SK-MEL-5 (cell line): ENCODE measurements around a stretch of chr10.

DNA sequence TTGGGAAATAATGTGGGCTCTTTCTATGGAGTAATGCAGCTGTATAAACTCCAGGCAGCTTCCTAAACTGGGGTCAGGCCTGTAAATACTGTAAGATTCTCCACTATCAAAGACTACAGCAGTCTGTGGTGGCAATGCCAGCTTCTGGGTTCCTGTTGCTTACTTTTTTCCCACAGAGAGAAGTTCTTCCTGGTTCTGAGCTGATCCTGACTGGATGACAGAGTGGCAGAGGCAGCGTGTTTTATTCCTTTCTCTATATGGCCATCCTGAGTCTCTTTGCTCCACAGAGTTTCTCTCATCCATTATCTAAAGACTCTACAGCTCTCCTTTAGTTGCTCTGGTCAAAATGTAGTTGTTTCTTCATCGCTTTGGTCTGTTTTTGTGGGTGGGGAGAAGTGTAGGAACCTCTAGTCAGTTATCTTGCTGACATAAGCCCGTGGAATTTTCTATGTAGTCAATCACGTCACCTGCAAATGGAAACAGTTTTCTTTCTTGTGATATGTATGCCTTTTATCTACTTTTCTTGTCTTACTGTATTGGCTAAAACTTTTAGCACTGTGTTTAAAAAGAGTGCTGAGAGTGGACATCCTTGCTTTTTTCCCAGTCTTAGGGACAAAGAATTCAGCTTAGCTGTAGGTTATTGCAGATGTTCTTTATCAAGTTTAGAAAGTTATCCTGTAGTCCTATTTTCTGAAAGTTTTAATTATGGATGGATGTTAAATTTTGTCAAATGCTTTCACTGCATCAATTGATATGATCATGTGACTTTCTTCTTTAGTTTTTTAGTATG, 42.2 kb downstream of the AKR1E2 start:
RAMPAGE:
- cytosol, long total RNA, result no peak
- long total RNA, result no peak
- nucleus, long total RNA, result no peak

DNA sequence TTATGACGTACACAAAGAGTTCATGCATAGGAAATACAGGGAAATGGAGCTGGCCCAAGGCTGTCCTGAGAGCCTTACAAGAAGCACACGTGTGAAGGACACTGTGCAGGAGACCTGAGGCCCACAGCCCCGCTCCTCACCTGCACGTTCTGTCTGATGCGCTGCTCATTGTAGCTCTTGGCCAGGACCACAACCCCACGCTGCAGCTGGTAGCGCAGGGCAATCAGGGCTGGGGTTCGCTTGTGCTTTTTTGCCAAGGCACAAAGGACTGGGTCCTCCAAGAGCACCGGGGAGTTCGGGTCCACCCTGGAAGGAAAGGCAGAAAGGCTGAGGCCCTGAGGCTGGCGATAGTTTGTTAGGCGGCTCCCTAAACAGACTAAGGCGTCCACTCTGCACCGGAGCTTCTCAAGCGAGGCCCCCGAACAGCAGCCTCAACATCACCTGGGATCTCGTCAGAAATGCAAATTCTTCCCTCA, 8.4 kb downstream of the AKR1C2 start:
RAMPAGE:
- cytosol, long total RNA, result no peak
- long total RNA, result no peak
- nucleus, long total RNA, result no peak

GRCh38 chr10:5041205-5041789, 37.6 kb upstream of the AKR1C2 start:
RAMPAGE:
- cytosol, long total RNA, result no peak
- long total RNA, result no peak
- nucleus, long total RNA, result no peak

GRCh38 chr10:5254528-5254841, 57.8 kb downstream of the AKR1C4 start:
RAMPAGE:
- cytosol, long total RNA, result no peak
- long total RNA, result no peak
- nucleus, long total RNA, result no peak

RAMPAGE:
- cytosol, long total RNA, result no peak
- long total RNA, result no peak
- nucleus, long total RNA, result no peak
Measured at GRCh38 chr10:5407122-5407565, 2.5 kb upstream of the TUBAL3 start.

DNA sequence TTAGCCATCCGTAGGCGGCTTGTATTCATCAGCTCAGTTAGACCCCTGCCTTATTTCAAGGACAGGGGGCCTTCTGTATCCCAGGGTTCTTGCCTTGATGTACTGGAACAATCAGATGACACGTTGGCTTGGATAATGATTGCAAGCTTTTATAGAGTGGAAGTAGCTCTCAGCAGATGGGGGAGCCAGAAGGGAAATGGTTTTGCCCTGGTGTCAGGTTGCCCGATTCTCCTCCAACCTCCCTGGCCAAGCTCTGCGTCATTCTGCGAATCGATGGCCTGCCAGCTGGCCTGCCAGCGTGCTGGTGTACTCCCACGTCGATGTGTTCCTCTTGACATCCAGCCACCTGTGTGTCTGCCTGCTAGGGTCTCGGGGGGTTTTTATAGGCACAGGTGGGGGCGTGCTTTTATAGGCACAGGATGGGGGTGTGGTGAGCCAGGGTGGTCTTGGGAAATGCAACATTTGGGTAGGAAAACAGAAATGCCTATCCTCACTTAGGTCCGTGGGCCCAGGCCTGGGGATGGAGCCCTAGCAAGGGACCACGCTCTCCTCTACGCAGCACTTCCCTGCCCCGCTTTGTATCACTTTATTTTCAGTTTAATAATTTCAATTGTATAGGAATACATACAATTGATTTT, 4.6 kb downstream of the NET1 start:
RAMPAGE:
- cytosol, long total RNA, result no peak
- long total RNA, result no peak
- nucleus, long total RNA, result no peak

GRCh38 chr10:5448220-5448697, 35.9 kb downstream of the NET1 start:
RAMPAGE:
- cytosol, long total RNA, result no peak
- long total RNA, result no peak
- nucleus, long total RNA, result no peak

GRCh38 chr10:5449783-5450509, 37.6 kb downstream of the NET1 start:
RAMPAGE:
- cytosol, long total RNA, result no peak
- long total RNA, result no peak
- nucleus, long total RNA, result no peak

DNA sequence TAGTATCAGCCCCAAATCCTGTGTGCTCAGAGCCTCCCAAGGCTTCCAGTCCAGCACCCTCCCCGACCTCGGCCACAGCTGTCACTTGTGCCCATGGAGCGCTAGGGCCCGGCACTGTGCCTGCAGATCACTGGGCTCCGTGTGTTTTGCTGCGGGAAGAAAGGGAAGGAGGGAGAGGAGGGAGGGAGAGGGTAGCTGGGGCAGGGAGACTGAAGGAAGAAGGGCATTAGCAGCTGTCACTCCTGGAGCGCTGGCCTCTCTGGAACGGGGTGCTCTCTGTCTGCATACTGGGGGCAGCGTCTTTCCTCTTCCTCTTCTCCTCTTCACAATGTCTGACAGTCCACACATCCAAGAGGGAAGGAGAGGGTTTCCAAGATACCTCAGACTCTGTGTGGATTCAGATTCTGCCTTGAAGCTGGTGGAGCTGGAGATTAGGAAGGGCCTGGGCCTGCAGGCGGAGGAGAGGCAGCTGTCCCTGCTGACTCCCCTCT, 13.1 kb downstream of the CALML5 start:
RAMPAGE:
- cytosol, long total RNA, result no peak
- long total RNA, result no peak
- nucleus, long total RNA, result no peak

RAMPAGE:
- cytosol, long total RNA, result no peak
- long total RNA, result no peak
- nucleus, long total RNA, result no peak
Measured at GRCh38 chr10:5547549-5548900, 23.3 kb downstream of the CALML3 start.

DNA sequence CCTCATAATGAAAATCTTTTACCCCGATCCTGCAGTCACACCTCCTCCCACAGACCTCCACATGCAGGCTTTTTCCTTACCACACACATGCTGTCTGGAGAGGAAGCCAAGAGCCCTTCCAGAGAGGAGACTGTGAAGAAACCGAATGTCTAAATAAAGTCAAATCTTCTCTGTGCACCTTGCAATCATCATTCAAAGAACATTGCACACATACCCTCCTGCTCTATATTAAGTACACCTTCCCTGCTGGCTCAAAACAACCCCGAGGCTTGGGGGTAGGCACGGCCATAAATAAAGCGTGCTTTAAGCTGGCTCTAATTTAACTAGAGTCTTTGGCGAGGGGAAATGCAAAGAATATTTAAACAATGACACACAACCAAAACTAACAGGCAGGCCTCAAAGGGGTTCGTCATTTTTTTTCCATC, 34.9 kb downstream of the CALML3 start:
RAMPAGE:
- cytosol, long total RNA, result no peak
- long total RNA, result no peak
- nucleus, long total RNA, result no peak

DNA sequence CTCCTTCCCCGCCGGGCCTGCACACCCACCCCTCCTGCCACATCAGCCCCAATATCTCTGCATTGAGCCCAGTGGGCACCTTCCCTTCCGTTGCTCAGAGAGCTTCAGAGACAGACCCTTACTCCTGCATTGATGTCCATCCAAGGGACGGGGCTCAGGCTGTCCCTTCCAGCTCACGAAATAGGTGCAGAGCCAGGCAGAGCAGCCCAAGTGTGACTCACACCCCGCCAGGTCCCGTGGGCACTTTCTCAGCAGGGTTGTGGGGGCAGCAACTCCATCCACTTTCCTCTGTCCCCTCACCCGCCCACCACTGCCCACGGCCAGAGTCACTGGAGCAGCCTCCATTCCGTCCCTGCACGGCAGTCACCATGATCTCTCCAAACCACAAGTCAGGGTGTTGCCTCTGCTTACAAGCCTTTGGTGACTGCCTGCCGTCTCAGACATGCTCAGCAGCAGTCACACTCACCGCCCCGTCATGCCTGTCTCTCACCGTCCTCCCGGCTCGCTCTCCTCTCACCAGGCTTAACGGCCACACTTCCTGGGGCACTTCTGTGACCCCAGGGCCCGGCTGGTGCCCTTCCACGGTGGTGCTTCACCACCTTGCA, 39.2 kb downstream of the CALML3 start:
RAMPAGE:
- cytosol, long total RNA, result no peak
- long total RNA, result no peak
- nucleus, long total RNA, result no peak

RAMPAGE:
- cytosol, long total RNA, result no peak
- long total RNA, result no peak
- nucleus, long total RNA, result no peak
Measured at GRCh38 chr10:5730620-5731787, 46.4 kb downstream of the TASOR2 start.

DNA sequence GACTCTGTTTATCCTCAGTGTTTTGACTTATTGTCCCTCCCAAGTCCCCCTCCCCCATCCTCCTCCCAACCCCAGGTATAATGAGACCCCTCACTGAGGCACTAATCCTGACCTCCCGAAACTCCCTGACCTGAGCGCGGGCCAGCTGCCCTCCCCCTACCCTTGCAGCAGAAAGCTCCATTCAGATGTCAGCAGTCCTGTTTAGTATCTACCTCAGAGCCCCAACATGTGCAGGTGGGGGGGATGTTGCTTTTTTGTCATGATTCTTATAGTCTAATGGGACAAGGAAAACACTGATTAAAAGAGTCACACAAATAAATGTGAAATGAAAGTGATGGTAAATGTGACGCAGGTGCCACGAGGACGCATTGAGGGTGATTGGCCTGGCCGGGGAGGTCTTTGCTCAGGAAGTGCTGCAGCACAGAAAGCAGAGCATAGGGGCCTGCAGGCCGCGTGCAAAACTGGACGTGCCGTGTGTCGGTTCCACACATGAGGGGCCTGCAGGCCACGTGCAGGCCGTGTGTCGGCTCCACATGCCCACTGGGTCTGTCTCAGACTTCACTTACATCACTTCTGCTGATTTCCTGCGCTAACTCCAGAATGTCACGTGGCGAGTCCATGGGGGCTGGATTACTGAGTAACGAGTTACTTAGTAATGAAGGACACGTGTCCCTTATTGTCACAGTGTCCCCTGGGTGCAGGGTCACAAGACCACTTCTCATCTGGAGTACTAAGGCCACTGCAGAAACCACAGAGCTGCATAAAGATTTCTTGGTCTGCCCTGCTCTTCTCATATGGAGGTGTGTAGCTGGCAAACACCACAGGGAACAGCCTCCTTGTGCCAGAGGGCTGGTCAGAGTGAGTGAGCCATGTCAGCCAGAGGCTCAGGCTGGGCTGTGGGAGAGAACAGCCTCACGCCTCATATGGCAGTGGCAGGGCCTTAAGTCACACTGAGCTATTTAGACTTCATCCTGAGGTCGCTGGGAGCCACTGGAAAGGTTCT, 61.0 kb downstream of the GDI2 start:
RAMPAGE:
- cytosol, long total RNA, result no peak
- long total RNA, result no peak
- nucleus, long total RNA, result no peak

DNA sequence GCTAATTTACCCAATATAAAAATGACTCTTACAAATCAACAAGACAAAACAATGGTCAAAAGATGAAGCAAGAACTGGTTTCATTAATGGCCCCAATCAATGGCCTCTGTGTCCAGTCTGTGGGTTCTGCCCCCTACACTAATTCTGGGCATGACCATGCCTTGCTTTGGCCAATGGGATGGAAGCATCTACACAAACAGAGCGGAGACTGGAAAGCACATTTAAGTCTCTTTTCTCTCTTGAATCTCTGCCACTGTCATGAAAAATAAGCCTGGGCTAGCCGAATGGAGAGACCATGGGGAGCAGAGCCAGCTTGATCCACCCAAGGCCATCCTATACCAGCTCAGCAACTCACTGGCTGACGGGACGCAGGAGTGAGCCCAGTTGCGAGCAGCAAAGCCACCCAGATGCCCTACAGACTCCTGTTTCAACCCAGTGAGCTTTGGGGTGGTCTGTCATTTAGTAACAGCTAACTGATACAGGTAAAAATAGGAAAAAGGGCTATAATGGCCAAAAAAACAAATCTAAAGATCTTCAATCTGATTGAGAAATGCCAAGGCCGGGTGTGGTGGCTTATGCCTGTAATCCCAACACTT, 30.8 kb downstream of the ANKRD16 start:
RAMPAGE:
- cytosol, long total RNA, result no peak
- long total RNA, result no peak
- nucleus, long total RNA, result no peak

GRCh38 chr10:5870030-5870573, 19.6 kb downstream of the ANKRD16 start:
RAMPAGE:
- cytosol, long total RNA, result no peak
- long total RNA, result no peak
- nucleus, long total RNA, result no peak

DNA sequence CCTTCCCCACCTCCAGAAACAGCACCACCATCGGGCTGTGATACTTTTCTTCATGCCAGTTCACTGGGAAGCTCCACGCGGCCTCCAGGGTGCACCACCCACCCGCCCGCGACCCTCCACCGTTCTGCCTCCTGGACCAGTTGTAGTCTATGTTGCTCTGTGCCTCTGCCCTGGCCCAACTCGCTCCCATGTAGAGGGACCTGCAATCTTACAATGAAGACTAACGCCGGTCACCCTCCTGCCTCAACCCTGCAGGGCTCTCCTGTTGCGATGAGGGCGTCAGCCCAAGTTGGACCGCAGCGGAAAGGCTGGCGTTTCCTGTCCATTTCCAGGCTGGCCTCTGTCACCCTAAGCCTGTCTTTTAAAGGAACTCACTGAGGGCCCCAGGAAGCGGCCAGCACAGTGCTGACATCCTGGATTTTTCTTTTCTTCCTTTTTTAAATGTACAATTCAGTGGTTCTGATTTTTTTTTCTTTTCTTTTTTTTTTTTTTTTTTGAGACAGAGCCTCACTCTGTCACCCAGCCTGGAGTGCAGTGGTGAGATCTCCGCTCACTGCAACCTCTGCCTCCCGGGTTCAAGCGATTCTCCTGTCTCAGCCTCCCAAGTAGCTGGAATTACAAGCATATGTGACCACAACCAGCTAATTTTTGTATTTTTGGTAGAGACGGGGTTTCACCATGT, 34.7 kb downstream of the IL15RA start:
RAMPAGE:
- cytosol, long total RNA, result no peak
- long total RNA, result no peak
- nucleus, long total RNA, result no peak

DNA sequence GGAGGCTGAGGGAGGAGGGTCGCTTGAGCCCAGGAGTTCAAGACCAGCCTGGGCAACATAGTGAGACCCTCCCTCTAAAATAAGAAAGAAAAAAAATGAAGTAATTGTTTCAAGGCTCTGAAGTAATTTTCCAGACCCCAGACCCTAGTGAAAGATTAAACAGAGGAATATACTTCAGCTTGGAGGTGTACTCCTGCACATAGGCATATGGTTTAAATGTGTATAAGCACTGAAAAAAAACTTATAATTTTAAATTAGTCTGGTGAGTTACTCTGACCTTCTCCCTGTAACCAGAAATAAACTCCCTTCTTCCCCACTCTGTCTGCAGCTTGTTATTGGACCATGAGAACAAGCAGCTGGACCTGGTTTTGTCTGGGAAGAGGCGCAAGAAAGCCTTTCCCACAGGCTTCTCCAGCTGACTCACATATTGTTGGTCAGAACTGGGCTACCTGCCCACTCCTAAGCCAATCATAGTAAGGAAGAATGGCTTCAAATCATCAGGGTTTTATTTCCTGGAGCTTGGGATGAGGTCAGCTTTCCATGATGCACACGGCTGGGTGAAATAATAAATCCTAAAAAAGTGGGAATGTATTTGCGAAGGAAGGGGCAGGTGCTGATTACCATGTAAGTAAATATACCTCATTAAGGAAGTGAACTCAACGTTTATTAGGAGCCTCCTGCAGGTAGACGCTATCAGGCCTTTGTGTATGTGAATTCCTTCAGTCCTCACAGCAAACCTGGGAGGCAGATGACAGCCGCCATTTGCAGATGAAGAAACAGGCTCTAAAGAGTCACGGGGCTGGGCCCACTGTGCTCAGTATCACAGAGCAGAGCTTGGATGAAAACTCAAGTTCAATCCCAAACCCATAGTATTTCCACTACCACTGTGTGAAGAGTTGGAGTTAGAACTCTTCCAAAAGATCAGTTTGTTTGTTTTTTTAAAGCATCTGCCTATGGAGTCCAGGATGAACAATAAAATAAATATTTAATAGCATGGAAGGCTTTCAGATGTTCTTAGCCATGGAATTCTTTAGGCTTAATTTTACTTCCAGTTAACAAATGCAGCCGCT, 32.9 kb downstream of the IL15RA start:
RAMPAGE:
- cytosol, long total RNA, result no peak
- long total RNA, result no peak
- nucleus, long total RNA, result no peak

GRCh38 chr10:5984259-5984566, 6.9 kb upstream of the IL15RA start:
RAMPAGE:
- cytosol, long total RNA, result no peak
- long total RNA, result no peak
- nucleus, long total RNA, result no peak

GRCh38 chr10:5987744-5988211, 10.4 kb upstream of the IL15RA start:
RAMPAGE:
- cytosol, long total RNA, result no peak
- long total RNA, result no peak
- nucleus, long total RNA, result no peak